HT1080 (cell line): ENCODE measurements around a stretch of chr21.

DNA sequence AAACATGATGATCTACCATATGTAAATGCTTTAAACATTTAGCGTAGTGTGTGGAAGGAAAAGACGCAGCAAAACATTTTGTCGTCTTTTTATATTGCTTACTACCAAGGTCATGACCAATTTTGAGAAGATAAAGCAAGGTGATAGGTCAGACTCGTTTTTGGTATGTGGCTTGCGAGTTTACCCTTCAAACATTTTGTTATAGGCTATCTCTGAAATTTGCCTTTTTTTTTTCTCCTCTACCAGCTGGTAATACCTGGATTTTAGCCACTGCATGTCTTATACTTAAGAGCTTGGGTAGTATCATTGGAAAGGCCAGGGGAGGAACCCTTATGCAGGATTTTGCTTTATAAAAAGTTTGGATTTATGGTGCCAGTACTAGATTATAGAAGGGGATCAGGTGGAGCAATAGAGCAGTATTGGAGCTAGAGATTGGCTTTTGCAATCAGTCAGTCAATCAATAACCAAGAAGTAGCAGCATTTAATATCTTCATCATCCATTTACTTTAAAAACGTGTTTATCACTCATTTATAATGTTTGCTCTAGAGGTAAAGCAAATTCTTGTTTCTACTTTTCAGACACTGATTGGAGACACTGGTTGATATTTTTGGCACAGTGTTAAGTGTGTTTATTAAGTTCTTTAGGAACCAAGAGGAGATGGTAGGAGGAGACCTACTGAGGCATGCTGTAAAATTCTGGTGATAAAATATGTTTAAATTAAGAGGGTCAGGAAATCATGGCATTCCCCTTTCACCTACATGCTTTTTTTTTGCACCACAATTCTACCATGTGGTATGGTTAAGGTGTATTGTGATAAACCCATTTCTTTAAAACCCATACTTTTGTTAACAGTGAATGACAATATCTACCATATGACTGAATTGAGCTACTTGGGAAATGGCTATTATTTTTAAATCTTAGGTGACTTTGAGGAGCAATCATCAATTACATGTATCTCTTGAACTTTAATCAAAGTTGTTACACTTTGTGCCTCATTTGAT lies 58.5 kb downstream of the USP25 start:
RAMPAGE:
- cytosol, long total RNA, result no peak
- long total RNA, result no peak
- nucleus, long total RNA, result no peak

DNA sequence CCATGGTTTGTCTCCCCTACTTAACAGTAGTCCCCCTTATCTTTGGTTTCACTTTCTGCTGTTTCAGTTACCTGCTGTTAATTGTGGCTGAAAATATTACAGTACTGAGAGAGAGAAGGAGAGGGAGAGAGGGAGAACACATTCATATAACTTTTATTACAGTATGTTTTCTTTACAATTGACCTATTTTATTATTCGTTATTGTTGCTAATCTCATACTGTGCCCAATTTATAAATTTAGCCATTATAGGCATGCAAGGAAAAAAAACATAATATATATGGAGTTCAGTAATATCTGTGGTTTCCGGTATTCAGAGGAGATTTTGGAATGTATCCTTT lies 67.9 kb downstream of the USP25 start:
RAMPAGE:
- cytosol, long total RNA, result no peak
- long total RNA, result no peak
- nucleus, long total RNA, result no peak

DNA sequence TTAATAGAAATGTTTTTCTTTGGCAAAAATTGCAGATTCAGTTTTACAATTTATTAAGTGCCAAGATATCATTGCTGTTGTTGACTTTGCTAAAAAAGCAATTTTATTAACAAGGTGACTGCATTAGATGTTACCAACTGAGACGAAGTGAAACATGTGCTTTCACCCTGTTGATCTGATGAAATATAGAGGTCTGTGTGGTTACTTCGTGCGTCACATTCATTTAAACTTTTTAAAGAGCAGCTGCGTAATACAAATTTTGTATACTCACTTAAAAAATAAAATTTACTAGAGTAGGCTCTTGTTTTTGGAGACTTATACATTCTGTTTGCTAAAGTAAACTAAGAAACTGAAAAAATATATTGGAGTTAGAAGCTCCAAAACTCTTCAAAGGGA lies 465.8 kb downstream of the USP25 start:
RAMPAGE:
- cytosol, long total RNA, result no peak
- long total RNA, result no peak
- nucleus, long total RNA, result no peak

RAMPAGE:
- cytosol, long total RNA, result no peak
- long total RNA, result no peak
- nucleus, long total RNA, result no peak
Measured at GRCh38 chr21:16308125-16308716, 578.4 kb downstream of the USP25 start.

GRCh38 chr21:16534190-16534968 lies 804.6 kb downstream of the USP25 start:
RAMPAGE:
- cytosol, long total RNA, result no peak
- long total RNA, result no peak
- nucleus, long total RNA, result no peak

GRCh38 chr21:16579742-16579941 lies 849.9 kb downstream of the USP25 start:
RAMPAGE:
- cytosol, long total RNA, result no peak
- long total RNA, result no peak
- nucleus, long total RNA, result no peak

GRCh38 chr21:17688821-17689875 lies 76.4 kb upstream of the BTG3 start:
RAMPAGE:
- cytosol, long total RNA, result no peak
- long total RNA, result no peak
- nucleus, long total RNA, result no peak

DNA sequence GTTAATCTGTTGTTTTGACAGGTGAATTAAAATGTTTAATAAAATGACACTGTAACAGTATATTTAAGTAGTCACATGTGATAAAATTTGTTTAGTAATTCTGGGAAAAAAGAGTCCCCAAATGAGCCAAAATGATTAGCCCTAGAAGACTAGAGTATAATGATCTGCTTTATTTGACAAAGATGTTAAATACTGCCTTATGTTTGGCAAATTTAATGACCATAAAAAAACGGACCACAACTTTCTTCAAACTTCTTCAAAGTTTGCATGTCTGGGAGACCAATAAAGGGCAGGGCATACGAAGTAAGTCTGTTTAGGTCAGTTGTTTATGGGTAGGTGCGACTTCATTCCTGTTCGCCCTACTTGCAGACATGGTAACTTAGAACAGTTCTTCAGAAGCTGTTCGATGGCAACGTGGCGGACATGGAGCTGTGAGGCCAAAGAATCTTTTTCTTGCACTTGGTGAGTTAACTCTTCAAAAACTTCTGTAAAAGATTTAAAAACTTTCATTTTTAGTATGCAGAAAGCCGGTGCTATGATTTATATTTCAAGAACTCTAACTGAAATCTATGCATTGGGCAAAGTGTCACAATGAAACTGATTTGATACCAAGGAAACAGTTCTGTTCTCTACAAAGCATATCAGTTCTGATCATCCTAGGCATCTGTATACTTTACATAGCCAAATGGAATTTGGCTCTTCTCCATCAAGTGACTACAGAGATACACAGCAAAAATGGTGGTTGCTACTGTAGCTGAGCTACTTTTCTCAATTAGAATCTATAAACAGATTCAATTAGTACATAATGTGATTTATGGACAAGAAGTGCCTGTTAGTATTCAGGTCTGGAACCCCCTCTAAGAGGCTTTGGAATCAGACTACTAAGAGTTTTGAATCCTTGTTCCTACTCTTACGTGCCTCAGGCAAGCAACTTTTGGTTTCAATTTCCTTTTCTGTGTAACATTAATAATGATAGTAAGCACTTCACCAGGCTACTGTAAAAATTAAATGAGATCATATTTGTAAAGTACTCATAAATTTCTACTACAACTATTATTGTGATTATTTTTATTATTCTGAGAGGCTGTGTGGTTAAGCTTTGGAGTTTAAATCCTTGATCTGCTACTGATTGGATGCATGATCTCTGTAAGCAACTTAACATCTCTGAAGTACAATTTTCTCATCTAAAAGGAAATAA lies 25.7 kb downstream of the C21orf91 start:
RAMPAGE:
- cytosol, long total RNA, result no peak
- long total RNA, result no peak
- nucleus, long total RNA, result no peak

DNA sequence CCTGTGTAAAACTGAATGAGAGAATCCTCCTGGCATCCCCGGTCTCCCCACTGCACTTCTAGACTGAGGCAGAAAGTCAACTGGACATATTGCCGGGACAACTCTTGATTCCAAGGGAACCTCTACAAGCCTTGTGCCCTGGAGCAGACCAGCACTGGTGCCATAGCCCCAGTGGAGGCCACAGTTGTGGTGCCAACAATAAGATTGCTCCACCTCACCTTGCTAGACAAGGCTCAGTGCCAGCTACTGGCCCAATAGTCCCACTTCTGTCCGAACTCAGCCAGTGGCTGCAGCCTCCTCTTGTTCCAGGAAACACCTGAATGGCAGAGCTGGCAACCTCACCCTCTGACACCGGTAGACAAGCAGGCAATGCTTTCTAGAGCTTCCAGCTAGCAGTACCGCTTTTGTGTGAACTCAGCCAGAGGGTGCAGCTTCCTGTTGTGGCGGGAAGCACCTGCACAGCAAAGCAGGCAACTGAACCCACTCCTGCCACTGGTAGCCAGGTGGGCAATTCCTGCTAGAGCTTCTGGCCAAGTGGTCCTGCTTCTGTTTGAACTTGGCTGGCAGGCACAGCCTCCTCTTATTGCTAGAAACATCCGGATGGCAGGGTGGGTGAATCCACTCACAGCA lies 40.0 kb upstream of the TMPRSS15 start:
RAMPAGE:
- cytosol, long total RNA, result no peak
- long total RNA, result no peak
- nucleus, long total RNA, result no peak

DNA sequence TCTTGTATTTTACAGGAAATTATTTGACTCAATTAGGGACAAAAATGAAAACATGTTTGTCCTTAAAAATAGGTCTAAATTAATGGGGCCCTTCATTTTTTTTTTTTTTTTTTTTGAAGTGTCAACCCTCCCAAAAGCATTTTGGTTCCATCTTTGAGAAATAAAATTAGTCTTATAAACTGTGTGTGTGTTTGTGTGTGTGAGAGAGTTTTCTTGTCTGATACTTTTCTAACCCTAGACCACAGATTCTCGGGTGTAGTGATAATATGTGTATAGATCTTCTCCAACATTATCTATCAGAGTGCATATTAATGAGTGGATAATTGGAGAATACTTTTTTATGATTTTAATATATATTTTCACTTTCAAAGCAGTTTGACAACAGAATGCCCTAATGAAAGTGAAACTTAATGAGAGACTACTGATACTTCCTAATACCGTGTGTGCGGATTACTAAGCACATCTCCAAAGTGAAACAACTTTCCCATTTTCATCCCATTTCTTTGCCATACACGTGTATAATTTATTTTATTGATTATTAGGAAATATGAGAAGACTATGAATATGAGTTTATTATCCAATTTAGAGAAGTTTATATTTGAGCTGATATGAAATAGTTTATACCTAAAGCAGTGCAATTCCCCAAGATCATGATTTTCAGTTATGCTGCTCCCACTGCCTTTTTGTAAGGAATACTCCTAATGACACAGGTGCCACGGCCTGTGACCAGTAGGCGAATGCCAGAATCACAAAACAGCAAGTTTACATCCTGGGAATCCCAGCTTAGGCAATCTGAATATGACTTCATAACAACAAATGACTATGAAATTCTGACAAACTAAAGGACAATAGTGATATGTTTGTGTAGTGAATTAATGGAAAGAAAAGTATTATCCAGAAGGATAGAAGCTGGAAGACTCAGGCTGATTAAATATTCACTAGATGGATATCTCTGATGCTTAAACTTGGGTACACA lies 202.7 kb downstream of the NCAM2 start:
RAMPAGE:
- cytosol, long total RNA, result no peak
- long total RNA, result no peak
- nucleus, long total RNA, result no peak

RAMPAGE:
- cytosol, long total RNA, result no peak
- long total RNA, result no peak
- nucleus, long total RNA, result no peak
Measured at GRCh38 chr21:22062182-22062816, 1064.1 kb downstream of the NCAM2 start.

RAMPAGE:
- cytosol, long total RNA, result no peak
- long total RNA, result no peak
- nucleus, long total RNA, result no peak
Measured at GRCh38 chr21:23856798-23857232, 1750.5 kb downstream of the MRPL39 start.

DNA sequence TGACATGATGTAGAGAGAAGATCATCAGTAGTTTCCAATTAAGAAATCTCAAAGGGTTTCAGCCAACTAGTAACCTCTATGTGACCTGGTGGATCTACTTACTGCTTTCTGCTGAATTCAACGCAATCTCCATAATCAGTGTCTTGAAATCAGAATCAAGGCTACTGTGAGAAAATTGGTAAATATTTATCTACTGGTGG lies 872.7 kb downstream of the MRPL39 start:
RAMPAGE:
- cytosol, long total RNA, result no peak
- long total RNA, result no peak
- nucleus, long total RNA, result no peak

GRCh38 chr21:25687672-25688150 lies 47.0 kb downstream of the ATP5PF start:
RAMPAGE:
- cytosol, long total RNA, result no peak
- long total RNA, result no peak
- nucleus, long total RNA, result no peak

GRCh38 chr21:25731876-25732430 lies 2.8 kb downstream of the ATP5PF start:
RAMPAGE:
- cytosol, long total RNA, result no peak
- long total RNA, result no peak
- nucleus, long total RNA, result no peak

DNA sequence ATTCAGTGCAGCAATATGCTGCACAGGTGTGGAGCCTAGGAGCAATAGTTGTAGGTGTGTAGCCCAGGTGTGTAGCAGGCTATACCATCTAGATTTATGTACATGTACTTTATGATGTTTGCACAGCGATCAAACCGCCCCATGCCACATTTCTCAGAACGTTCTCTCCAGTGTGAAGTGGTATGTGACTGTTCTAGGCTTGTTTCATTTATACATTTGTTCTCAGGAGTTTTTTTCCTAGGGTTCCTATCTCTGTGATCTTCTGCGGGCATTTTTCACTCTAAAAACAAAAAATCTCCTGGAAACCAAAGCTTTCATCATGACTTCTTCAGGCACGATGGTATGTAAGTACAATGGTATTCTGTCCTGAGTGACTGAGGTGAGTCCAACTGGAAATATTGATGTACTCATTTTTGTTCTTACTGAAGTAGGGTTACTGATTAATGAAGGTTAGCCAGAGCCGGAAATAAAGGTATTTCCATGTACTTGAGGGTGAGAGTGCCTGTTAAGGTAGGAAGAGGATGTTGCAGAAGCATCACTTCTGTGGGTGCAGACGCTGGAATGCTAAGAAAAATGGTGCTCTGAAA lies 153.1 kb downstream of the GABPA start:
RAMPAGE:
- cytosol, long total RNA, result no peak
- long total RNA, result no peak
- nucleus, long total RNA, result no peak

RAMPAGE:
- cytosol, long total RNA, result no peak
- long total RNA, result no peak
- nucleus, long total RNA, result no peak
Measured at GRCh38 chr21:25895884-25896353, 161.1 kb downstream of the GABPA start.

DNA sequence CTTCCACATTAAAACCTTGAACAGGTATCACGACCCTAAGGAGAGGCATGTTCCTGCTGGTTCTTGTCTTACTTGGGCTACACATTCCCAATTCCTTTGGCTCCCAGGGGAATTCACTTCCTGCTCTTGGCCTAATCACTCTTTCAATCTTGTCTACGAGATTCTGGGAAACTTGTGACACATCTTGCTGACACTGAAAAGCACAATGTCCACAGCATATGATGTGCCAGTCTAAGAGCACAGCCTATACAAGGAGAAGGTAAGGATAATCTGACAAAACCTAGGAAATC lies 163.9 kb downstream of the GABPA start:
RAMPAGE:
- cytosol, long total RNA, result no peak
- long total RNA, result no peak
- nucleus, long total RNA, result no peak

GRCh38 chr21:25925813-25926532 lies 191.2 kb downstream of the GABPA start:
RAMPAGE:
- cytosol, long total RNA, result no peak
- long total RNA, result no peak
- nucleus, long total RNA, result no peak

DNA sequence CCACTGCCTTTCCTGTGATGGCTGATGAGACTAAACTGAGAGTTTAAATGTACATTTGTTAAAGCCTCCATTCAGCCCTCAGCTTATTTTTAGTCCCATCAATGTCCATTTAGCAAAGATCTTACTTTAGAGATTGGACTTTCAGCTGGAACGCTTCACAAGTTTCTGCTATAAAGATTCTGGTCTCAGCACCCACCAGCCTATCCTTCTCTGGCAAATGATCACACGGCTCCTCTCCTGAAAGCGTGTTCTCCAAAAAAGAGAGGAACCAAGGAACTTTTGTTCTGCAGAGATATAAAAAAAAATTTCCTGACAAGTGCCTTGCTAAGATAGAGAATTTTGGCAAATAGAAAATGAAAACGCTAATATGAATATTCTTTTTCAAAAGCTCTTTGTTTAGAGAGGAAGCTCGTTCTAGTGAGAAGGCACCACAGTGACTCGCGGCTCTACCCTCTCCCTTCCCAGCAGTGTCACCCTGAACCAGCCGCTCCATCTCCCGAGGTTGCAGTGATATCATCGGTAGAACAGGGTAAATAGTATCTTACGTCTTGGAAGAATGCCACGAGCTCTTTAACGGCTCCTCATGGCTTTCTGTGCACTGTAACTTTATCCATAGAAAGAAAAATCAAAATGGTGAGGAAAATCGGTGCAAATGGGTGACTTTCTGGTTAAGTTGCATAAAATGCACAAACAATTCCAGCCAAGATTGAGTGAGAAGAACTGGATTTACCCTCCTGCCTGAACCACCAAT lies 200.1 kb downstream of the APP start:
RAMPAGE:
- cytosol, long total RNA, result no peak
- long total RNA, result no peak
- nucleus, long total RNA, result no peak